AG04449 (cell line): ENCODE results near the gene AADAC.

DNA sequence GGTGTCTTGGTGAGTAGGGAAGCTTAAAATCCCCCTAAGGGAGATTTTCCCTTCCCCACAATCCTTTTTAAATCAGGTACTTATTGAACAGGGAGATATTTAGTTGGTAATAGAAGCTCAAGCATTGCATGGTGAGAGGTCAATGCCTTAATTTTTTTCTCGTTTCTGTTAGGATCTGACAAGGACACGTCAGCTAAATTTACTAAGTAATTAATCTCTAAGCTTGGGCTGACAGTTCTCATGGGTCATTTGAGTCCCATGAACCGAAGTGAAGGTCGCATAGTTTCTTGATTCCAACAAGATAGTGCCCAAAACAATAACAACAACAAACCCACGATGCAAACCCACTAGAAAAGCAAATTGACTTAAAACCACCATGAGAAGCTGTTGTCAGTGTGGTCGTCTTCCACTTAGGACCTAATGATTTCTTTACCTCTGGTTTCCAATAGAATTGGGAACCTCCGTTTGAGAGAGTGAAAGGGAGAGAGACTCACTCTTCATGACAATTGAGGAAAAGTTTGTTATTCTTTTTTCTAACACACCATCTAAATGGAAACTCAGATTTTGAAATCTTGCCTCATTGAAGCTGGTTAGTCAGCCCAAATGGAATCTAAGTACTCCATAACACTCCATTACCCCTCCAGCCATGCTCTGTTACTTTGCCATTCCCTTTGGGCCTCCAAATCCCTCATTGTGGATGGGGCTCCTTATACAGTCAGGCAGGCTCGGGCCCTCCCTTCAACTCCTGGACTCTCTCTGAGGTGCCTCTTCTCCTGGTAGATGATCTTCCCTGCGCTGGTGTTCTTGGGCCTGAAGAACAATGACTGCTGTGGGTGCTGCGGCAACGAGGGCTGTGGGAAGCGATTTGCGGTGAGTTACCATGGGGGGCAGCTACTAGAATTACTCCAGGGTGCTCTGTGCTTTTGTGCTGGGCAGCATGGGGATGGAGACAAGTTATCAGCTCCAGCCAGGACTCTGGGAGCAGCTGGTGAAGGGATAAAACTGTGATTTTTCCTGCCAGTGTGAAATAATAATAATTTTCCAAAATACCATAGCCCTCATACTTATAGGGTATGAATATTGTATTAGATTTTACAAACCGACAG, 899 bp downstream of the TM4SF4 start:
- RRBS = no CpG with 5 or more reads among the region's 14 CpGs

DNA sequence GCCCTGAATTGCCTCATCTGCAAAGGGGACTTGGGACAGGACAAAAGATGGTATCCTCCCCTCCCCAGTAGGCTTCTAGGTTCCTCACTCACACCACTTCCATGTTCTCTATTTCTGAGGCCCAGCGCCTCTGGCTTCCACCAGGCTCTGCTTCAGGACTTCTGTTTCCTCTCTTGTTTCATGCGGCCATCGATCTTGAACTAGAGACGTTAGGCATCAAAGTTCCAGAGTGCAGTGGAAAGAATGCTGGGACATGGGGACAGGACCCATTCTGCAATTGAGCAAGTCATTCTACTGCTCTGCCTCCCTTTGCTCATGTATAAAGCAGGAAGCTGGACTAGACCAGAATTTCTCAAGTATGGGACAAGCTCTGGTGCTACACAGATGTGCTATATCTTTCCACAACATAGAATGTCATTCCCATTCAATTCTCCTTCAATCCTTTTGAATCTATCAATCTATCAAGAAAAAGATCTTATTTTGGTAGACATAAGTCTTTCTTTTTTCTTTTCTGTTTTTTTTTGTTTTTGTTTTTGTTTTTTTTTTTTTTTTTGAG, 1.9 kb downstream of the TM4SF4 start:
- RRBS = no CpG with 5 or more reads among the region's 4 CpGs

DNA sequence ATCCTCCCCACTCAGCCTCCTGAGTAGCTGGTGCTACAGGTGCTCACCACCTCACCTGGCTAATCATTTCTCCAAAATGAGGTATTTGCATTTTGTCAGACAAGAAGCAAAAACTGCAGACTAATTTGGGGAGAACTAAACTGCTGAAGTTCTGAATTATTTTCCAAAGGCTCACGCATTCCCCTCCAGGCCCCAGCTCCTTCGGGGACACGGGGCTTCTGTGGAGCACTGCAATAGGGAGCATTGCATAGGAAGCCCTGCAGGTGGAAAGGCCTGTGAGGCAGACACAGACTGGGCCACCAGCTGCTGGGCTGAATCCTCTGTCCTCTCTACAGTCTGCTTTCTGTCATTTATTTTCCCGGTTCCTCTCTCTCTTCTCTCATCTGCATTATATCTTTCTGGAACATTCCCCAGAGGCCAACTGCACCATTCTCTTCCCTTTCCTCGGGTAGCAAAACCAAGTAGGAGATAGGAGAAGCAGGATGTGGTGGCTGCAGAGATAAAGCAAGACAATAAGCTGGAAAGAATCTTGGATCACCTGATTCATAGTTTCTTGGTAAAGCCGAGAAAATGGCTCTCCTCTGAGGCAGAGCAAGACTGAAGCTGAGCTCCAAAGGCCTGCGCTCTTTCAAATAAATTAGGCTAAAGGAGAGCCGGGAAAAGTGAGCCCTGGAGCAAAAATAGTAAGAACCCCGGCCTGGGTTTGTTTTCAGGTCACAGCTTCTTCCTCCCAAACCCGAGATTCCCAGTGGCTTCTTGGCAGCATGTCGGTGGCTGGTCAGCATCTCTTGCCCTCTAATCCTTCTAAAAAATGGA, 5.2 kb downstream of the TM4SF4 start:
- RRBS = no CpG with 5 or more reads among the region's 11 CpGs

DNA sequence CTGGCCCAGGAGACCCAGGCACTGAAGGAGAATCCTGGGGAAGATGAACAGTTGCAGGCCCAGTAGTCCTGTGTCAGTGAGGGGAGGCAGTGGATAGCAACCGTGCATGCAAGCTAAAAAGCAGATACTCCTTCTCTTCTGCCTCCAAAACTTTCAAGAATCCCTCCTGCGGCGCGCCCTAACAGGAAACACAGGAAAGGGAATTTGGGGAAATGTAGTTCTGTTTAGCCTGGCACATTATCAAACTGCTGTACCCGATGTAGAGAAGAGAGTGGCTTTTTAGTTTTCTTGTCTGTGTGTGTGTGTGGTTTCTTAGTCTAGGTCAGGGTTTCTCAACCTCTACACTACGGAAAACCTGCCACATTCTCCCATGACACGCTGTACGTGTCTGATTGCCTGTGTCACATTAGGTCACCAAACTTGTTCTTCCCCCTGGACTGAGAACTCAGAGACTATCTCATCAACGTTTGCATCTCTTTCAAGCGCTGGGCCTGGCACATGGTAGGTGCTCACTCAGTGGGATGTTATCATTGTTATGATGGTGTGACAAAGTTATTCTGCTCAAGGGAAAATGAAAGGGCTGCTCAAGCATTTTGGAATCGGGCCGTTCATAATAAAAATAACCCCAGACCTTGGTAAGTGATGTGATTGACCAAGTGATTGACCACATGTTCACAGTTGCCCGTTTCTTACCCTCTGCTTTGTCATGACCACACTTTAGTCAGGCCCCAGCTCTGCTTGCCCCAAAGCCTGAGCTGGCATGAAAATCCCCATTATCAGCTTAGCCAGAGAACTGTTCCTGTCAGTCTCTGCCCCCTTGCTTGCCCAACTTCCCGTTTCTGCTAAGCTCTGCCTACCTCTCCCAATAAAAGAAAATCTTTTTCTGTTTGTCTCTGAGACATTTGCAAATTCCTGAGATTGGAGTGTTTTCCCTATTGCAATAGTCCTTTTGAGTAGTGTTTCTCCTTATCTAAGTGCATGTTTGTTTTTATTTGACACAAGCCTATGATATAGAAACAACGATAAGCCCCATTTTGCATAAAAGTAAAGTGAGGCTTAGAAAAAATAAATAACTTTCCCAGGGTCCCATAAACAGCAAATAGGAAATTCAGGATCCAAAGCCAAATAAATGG, 33.3 kb downstream of the TM4SF4 start:
- RRBS = no CpG with 5 or more reads among the region's 15 CpGs

GRCh38 chr3:149566870-149567673, 90.8 kb downstream of the WWTR1 start:
- RRBS = no CpG with 5 or more reads among the region's 3 CpGs

- RRBS = no CpG with 5 or more reads among the region's 2 CpGs
Measured at GRCh38 chr3:149590643-149591058, 67.2 kb downstream of the WWTR1 start.

- RRBS = no CpG with 5 or more reads among the region's 2 CpGs
Measured at GRCh38 chr3:149650534-149651302, 7.1 kb downstream of the WWTR1 start.

GRCh38 chr3:150308618-150309155, 99.4 kb upstream of the TSC22D2 start:
- RRBS = no CpG with 5 or more reads among the region's 8 CpGs

DNA sequence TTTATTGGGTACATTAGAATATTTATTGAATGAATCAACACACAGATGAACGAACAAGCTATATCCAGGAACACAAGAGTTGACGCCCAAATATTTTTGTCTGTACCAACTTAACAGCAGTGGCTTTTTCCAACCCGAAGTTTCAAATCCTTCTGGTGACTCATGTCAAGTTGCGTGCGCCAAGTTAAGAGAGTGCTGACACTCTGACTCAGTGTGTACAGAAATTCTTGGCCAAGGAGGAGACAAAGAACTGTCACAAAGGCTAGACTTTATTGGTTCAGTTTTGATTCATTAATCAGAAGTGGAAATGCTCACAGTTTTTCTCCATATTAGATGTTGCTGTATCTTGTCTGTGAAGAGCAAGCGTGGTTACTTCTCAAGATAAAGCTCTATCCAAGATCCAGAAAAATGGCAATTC, 59.6 kb upstream of the TSC22D2 start:
- RRBS = no CpG with 5 or more reads among the region's 6 CpGs

DNA sequence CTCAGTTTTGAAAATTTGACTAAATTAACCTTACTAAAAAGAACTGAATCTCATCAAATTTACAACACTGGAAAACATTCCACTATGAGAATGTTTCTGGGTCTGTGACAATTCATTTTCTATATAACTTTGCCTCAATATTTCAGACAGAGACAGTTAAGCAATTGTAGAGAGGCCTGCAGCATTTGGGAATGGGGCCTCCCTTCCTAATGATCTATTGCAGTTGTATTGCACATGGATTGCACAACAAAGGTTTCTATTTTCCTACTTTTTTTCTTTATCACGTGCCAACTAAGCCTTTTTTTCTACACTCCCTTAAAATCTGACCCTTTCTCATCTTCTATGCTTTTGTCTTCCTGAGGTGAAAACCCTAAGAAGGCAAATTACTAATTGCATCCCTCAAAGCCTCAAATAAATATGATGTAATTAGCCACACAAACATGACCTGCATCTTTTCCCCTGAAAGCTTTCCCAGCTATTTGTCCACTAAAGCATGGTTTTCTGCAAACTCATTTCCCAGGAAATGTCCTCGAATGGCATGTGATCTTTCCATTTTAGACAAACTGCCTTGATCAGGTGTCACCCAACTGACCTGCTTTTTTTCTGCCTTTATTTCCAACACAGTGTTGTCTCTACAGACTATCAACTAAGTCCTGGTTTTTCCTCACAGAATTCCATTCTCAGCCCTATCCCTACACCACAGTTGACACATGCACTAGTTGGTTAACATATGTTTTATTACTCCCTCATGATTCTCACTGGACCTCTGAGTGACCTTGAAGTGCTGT, 32.0 kb upstream of the TSC22D2 start:
- RRBS = no CpG with 5 or more reads among the region's 2 CpGs

- RRBS = no CpG with 5 or more reads among the region's 2 CpGs
Measured at GRCh38 chr3:150547363-150547633, 711 bp downstream of the EIF2A start.

DNA sequence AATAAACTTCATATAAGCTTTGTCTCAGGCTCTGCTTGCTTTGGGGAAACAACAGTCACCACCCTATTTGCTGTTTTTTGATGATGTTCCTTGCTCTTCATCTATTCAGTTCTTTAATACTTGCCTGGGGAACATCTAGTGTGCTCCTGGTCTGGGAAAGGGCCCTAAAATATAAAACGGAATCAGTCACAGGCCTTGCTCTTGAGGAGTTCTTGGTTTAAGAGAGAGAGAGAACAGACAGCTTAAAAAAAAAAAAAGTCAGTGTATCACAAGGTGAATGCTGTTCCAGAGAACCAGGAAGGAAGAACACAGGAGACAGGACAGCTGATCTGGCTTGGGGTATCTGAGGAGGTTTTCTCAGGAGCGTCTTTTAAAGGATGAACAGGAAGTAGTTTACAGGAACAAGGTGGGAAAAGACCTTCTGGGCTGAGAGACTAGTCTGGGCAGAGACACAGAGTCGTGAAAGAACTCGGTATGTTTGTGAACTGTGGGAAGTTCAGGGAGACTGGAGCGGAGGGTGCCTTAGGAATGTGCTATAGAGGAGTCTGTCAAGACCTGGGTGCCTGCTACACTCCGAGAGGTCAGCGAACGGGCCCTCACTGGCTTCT, 21.2 kb upstream of the ERICH6 start:
- RRBS = no CpG with 5 or more reads among the region's 8 CpGs

- RRBS = no CpG with 5 or more reads among the region's 28 CpGs
Measured at GRCh38 chr3:150761301-150762246, 1.4 kb downstream of the SIAH2 start.

GRCh38 chr3:151085858-151086044, 287 bp downstream of the MED12L start:
- RRBS = 1% methylated on average over 8 of the region's 20 CpGs

- RRBS = no CpG with 5 or more reads among the region's 5 CpGs
Measured at GRCh38 chr3:151183354-151183836, 19.6 kb downstream of the GPR171 start.

DNA sequence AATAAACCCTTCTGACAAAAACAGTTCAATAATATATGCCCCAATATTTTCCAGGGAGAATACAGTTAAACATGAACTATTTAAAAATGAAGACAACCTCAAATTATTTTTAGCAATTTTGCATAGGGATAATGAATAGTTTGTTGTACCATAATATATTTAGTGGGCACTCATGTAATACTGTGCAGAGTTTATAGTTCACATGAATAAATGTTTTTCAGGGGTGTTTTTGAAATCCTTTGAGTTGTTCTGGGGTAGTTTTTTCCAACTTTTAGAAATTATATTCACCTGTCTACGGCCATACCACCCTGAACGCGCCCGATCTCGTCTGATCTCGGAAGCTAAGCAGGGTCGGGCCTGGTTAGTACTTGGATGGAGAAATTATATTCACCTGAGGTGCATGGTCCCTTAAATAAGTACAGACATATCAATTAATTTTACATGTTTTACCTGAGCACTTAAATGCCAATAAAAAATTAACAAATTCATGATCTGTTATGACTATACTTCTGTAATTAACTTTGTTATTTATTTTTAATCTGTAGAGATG, 15.1 kb downstream of the GPR171 start:
- RRBS = no CpG with 5 or more reads among the region's 7 CpGs

DNA sequence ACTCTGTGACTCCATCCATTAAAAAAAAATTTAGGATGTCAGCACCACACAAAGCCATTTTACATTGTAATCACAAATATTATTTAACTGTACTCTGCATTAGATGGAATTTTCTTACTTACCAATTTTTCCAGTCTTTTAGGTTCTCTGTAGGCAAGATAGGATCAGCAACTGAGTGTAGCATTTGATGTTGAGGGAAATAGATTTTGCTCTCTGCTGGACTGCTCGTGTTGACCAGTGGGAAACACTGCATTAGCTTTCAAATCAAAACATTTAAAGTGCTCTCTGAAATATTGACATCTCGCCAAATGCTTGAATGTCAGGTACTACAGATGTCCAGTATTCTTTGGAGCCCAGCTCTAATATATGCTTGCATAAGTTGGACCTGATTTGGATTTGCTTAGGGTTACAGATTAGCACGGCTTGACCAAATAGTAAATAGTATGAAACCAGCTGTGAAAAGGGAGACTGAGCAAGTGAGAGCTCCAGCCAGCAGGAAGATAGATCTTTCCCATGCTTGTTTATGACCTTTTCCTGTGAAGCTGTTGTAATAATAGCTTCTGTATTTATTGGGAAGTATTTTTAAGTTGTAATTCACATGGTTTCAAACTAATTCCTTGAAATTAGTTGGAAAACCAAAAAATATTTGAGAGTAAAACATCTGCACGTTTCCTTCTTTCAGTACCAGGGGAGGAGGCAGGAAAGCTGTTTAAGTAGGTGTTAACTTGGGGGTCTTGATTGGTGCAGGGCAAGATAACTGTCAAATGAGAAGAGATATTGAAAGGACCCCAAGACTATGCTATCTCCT, 29.4 kb downstream of the P2RY14 start:
- RRBS = no CpG with 5 or more reads among the region's 4 CpGs

DNA sequence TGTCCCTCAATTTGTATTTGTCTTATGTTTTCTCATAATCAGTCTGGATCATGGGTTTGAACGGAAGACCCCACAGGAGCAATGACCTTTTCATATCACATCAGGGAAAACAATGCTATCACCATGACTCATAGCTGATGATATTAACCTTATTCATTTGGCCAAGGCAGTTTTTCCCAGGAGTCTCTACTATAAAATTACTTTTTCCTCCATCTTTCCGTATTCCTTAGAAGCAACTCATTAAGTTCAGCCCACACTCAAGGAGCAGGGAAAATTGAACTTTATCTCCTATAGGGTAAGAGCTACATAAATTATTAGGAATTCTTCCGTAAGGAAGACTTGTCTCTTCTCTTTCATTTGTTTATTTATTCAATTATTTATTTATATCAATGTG, 32.8 kb downstream of the AADACL2 start:
- RRBS = no CpG with 5 or more reads among the region's 3 CpGs

DNA sequence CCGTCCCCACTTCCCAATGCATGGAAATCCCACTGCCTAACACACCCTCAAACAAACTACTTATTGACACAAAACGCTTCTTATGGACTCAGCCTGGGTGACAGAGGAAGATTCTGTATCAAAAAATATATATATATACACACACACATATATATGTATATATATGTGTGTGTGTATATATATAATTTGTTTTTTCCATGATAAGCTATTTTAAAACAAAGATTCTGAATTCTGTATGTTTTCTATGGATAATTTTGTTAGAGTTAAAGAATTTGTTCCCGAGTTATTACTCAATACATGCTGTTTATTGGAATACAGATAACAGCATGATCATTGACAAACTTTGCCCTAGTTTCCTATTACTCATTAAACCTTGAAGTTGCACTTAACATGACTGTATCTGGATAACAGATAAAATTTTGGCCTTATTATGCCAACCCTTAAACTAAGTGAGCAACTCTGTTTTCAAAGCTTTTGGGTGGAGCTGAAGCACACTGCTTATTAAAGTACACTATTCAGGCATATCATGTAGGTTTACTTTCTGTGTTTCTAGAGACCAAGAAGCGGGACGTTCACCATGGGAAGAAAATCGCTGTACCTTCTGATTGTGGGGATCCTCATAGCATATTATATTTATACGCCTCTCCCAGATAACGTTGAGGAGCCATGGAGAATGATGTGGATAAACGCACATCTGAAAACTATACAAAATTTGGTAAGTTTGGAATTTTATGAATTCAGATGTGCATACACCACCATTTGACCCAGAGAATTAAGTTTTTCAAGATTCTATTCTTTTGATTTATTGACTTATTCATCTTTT, at the start of gene AADAC:
AADAC (plus strand) TSS at position 531 of the 823 bp plus-strand sequence.
- RRBS = no CpG with 5 or more reads among the region's 9 CpGs